ENCODE data around the gene PROZ.

DNA sequence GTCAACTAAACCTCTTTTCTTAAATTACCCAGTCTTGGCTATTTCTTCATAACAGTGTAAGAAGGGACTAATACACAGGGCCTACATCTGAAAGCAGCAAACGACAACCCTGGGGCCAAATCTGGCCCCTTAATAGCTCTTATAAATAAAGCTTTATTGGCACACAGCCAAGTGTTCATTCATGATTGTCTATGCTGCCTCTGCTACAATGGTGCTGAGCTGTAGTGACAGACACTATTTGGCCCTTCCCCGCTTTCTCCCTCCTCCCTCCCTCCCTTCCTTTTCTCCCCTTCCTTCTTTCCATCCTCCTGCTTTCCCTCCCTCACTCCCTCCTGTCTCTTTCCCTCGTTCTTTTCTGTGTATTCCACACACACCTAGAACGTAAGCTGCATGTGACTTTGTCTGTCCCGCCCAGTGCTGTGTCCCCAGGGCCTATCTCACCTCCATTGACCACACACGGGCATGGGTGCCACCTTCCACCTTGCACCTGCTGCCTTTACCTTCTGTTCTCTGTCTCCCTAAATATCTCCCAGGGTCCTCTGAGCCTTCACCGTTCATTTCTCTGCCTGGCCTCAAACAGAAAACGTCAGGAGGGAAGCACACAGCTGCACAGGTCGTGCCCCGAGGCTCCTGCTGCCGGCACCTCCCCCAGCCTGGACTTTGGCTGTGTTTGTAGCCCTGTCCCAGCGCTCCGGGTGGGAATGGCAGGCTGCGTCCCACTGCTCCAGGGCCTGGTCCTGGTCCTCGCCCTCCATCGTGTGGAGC is at the start of gene PROZ:
Gene PROZ (plus strand): TSS at position 689 of the 765 bp plus-strand sequence.
- RRBS: 61% methylated on average over 3 of the region's 16 CpGs

DNA sequence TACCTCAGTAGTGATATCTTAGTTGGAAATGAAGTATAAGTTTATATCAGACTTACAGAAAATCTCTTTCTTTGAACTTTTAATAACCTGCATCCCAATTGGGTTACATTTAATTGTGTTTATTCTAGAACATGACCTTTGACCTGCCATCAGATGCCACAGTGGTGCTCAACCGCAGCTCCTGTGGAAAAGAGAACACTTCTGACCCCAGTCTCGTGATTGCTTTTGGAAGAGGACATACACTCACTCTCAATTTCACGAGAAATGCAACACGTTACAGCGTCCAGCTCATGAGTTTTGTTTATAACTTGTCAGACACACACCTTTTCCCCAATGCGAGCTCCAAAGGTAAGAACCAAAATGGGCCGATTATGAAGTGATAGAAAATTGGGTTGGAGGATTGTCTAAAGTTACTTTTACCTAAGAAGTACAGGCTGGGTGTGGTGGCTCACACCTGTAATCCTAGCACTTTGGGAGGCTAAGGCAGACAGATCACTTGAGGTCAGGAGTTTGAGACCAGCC is 12.5 kb downstream of the LAMP1 start:
- RRBS: no CpG with 5 or more reads among the region's 7 CpGs

GRCh38 chr13:113319165-113319981 is 22.3 kb downstream of the LAMP1 start:
- RRBS: no CpG with 5 or more reads among the region's 27 CpGs

- RRBS: no CpG with 5 or more reads among the region's 54 CpGs
Observed at GRCh38 chr13:113321313-113322585, 24.7 kb downstream of the LAMP1 start.

- RRBS: no CpG with 5 or more reads among the region's 6 CpGs
Observed at GRCh38 chr13:113380317-113380798, 16.4 kb upstream of the GRTP1 start.

- RRBS: no CpG with 5 or more reads among the region's 14 CpGs
Observed at GRCh38 chr13:113454016-113454474, 757 bp upstream of the ADPRHL1 start.

DNA sequence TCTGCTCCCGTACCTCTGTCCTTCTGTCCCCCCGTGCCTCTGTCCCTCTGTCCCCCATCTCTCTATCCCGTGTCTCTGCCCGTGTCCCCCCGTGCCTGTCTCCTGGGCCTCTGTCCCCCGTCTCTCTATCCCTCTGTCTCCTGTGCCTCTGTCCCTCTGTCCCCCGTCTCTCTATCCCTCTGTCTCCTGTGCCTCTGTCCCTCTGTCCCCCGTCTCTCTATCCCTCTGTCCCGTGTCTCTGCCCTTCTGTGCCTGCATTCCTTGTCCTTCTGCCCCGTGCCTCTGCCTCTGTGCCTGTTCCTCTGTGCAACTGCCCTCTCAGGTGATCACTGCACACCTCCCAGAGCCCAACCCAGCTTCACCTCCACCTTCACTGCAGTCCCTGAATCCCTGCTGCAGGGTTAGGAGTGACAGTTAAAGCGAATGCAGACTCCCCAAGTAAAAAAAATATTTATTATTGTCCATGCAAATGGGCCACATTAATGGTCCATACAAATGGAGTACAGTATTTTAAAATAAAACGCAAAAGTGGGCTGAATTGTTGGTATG is 17.5 kb downstream of the DCUN1D2 start:
- RRBS: no CpG with 5 or more reads among the region's 12 CpGs

GRCh38 chr13:113493236-113493987 is 2.6 kb downstream of the TMCO3 start:
- RRBS: no CpG with 5 or more reads among the region's 5 CpGs

DNA sequence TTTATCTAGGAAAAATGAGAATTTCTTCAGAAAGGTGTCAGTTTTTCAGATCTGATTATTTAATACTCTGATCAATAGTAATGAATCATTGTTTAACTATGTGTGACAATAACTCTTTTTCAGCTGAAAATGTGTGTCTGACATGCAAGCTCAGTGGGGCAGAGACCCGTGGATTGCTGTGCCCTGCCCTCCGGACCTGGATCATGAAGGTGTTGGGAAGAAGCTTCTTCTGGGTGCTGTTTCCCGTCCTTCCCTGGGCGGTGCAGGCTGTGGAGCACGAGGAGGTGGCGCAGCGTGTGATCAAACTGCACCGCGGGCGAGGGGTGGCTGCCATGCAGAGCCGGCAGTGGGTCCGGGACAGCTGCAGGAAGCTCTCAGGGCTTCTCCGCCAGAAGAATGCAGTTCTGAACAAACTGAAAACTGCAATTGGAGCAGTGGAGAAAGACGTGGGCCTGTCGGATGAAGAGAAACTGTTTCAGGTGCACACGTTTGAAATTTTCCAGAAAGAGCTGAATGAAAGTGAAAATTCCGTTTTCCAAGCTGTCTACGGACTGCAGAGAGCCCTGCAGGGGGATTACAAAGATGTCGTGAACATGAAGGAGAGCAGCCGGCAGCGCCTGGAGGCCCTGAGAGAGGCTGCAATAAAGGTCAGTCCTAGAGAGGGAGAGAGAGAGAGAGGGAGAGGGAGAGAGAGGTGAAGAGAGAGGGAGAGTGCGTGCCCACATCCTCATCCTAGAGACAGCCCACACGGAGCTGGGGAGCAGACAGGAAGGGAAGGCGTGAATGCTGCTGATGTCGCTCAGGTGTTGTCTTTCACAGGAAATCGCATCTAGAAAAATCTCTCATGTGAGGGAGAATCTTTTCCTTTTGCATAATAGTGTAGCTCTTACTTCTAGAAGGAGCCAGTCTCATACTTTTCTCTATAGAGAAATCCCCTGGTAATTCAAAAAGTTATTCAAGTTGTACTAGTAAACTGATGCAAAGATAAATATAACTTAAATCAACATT is 4.9 kb downstream of the TMCO3 start:
- RRBS: no CpG with 5 or more reads among the region's 26 CpGs

DNA sequence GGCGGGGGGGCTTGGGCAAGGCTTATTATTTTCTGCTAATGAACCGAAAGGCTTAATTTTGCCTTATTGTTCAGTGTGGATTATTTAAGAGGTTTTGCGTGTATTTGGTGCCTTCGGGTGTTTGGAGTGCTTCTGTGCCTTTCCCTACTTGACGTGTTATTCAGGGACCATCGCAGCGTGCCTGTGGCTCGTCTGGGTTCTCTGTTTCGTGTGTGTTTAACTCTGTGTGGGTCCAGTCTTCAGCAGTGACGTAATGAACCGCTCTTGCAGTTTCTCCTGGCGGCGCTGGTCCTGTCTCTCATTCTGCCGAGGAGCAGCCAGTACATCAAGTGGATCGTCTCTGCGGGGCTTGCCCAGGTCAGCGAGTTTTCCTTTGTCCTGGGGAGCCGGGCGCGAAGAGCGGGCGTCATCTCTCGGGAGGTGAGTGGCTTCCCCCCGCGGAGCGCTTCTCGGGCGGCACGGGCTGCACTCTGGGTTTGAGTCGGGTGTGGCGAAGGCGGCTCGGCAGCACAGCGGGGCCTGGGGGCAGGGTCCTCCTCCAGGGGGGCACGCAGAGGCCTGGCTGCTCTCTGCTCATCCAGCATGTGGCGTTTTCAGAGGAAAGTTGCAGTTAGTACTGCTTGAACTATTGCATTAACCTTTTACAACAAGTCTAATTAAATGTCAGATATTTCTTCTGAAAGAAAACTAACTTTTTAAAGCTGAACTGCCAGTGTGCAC is 36.4 kb upstream of the TFDP1 start:
- RRBS: no CpG with 5 or more reads among the region's 36 CpGs

GRCh38 chr13:113647346-113647880 is 10.6 kb downstream of the ATP4B start:
- RRBS: 77% methylated on average over 4 of the region's 20 CpGs

GRCh38 chr13:113726270-113726654 is 32.8 kb upstream of the TMEM255B start:
- RRBS: 96% methylated on average over 1 of the region's 30 CpGs

DNA sequence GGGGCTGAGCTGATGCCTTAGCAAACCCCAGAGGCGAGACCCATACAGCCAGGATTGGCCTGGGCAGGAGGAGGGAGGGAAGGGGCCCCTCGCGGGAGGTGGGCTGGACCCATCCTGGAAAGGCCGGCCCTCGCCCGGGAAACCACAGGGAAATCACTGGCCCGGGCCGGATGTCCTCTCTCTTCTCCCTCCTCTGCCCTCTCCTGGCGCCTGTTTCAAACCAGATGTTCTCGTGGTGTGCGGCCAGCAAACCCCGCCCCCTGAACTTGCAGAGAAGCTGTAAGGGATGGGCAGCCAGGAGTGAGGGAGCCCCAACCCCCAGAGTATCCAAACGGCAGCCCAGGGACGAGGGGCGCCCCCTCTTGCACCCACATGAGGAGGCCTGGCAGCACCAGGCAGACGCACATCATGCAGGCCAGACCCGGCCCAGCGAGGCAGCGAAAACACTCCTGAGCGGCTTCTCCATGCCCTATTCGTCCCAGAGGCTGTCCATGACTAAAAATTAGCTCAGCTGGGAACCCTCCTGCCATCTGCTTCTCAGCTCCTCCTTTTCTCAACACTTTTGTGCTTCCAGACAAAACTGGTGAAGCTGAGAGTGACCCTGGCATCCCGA is 43.2 kb downstream of the TMEM255B start:
- RRBS: no CpG with 5 or more reads among the region's 22 CpGs

DNA sequence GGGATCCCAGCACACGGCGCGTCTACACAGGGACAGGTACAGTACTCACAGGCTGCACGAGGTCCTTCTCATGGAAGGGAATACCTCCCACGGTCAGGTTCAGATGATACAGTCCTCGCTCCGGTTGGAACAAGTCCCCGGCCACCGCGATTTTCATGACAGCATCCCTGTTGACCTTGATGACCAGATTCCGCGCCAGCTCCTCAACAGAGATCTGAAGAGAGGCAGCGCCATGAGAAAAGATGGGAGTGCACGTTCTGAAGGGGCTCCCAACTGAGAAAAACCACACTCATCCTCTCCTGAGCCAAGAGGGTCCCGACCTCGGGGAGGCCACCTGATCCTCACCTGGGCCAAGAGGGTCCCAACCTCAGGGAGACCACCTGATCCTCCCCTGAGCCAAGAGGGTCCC is 35.4 kb downstream of the GAS6 start:
- RRBS: no CpG with 5 or more reads among the region's 16 CpGs

GRCh38 chr13:113841573-113842235 is 22.2 kb downstream of the GAS6 start:
- RRBS: no CpG with 5 or more reads among the region's 17 CpGs

DNA sequence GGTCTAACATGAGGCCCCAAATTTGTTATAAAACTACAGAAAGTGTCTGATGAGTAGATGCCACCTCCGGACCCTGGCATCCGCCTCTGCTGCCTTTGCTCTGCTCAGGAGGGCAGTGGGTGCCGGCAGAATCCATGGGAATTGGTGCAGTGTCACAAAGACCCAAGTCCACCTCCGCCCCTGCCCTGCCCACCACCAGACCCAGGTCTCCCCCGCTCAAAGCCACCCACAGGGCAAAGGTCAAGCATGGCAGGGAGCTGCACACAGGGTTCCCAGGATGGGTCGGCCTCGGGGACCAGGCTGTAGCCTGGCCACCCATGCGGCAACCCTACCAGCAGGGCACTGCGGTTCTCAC is 11.4 kb downstream of the GAS6 start:
- RRBS: 97% methylated on average over 3 of the region's 9 CpGs

DNA sequence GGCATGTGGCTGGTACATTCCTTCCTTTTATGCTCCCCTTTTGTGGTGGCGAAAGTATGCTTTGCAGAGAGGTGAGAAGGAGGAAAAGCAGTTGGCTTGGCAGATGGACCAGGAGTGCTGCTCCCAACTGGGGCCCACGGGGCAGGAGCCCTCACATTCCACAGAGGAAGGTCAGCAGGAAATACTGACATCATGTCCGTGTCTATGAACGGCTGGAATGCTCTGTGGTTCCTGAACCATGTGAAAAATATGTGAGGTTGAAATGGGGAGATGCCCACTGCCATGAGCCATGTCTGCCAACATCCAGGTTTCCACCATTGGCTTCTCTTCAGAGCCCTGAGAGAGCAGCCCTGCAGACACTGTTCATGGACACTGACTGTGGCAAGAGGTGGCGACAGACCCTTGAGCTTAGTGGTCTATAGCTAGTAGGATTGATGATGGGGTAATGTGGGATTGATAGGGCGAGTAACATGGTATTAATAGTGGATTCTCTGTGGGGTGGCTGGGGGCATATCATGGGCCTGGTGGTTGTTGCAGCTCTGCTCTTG is 33.4 kb upstream of the GAS6 start:
- RRBS: no CpG with 5 or more reads among the region's 6 CpGs

DNA sequence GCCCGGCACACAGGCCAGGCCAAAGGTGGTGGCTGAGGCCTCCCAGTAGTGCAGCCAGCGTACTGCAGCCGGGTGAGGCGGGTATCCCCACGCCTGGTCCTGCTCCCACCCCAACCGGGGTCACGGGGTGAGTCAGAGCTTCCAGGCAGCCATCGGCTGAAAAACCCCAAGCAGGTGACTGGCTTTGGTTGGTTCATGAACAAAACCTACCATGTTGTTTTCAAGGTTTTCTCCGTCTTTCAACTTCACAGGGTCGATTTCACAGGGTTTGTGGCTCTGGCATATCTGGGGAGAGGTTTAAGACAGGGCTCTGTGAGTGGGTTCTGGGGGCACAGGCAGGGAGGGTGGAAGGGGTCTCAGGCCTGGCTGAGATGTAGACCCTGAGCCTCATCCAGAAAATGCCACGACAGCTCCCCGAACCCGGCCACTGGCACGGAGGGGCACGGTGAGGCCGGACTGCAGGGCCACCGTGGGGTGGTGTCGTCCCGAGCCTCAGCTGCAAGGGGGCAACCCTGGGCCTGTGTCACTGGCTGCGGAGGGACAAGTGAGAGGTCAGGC is 42.2 kb upstream of the C13orf46 start:
- RRBS: 88% methylated on average over 6 of the region's 20 CpGs

DNA sequence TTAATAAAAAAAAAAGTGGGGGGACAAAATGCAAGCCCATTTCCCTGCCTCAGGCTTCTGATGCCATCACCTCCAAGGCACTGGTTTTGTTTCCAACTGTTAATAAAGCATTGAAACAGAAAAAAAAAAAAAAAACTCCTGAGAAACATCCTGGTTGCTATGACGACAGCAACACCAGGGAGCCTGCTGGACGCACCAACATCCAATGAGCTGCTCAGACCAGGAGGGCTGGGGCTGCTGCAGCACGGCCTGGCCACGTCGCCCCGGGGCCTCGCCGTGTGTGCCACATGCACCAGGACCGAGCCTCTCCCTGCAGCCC is 54.6 kb downstream of the RASA3 start:
- RRBS: no CpG with 5 or more reads among the region's 9 CpGs

GRCh38 chr13:114093525-114094491 is 38.6 kb downstream of the RASA3 start:
- RRBS: no CpG with 5 or more reads among the region's 5 CpGs